Neural crest cell (in vitro differentiated cells): ENCODE measurements around a stretch of chr15.

GRCh38 chr15:70807011-70807549, 43.7 kb upstream of the UACA start:
- PRO-cap = no peak

- PRO-cap = no peak
Observed at GRCh38 chr15:70859346-70859720, 5.4 kb upstream of the LARP6 start.

GRCh38 chr15:71128174-71128559, 12.9 kb downstream of the THSD4 start:
- PRO-cap = no peak

DNA sequence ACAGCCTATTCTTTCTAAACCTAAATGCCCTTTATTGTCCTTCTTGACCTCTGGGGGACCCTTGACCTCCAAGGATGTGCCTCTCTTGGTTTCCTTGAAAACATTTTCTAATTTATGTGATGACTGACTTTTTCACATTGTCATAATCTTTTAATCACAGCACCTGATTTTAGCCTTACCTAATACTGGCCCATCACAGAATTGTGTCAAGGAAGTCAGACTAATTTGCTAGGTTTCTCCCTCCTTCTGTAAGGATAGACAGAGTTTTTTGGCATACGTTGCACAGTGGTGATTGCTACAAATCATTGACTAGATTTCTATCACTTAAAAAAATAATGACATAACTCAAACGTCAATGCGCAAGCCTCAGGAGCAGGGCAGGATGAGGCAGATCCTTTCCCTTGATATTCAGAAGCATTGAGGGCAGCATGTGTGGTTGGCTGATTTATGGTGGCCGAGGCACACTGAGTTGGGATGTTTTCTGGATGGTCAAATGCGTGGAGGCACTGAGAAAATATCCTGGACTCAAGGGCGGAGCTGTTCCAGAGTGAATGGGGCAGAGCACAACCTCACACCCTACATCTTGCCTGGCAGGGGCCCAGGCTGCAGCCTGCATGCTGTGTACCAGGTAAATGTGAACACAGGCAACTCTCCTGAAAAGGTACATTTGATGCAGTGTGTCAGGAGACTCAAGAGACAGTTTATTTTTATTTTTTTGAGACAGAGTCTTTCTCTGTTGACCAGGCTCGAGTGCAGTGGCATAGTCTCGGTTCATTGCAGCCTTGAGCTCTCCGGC, 14.4 kb downstream of the THSD4 start:
- PRO-cap = no peak

- PRO-cap = unidirectional peak, minus-strand start at chr15:71174560
Observed at GRCh38 chr15:71174342-71175024, 59.2 kb downstream of the THSD4 start.

- PRO-cap = no peak
Observed at GRCh38 chr15:71265842-71266971, 150.9 kb downstream of the THSD4 start.

- PRO-cap = no peak
Observed at GRCh38 chr15:71268110-71268730, 152.9 kb downstream of the THSD4 start.

DNA sequence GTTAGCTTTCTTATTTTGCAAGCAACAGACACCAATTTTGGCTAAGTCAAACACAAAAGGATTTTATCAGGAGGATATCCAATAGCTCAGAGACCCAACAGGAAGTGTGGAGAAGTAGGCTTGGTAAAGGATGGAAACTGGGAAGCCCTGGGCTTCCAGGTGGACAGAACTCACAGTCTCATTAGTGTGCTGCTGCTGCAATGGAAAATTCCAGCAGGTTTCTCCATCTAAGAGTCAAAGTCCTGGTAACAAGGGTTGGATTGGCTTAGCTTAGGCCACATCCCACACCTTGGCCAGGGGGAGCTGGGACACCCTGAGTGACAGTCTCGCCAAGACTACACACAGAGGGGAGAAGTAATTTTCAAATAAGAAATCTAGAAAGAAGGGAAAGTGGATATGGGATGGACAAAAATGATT, 158.5 kb downstream of the THSD4 start:
- PRO-cap = no peak

GRCh38 chr15:71278767-71279197, 163.5 kb downstream of the THSD4 start:
- PRO-cap = no peak

- PRO-cap = no peak
Observed at GRCh38 chr15:71329421-71330026, 214.3 kb downstream of the THSD4 start.

DNA sequence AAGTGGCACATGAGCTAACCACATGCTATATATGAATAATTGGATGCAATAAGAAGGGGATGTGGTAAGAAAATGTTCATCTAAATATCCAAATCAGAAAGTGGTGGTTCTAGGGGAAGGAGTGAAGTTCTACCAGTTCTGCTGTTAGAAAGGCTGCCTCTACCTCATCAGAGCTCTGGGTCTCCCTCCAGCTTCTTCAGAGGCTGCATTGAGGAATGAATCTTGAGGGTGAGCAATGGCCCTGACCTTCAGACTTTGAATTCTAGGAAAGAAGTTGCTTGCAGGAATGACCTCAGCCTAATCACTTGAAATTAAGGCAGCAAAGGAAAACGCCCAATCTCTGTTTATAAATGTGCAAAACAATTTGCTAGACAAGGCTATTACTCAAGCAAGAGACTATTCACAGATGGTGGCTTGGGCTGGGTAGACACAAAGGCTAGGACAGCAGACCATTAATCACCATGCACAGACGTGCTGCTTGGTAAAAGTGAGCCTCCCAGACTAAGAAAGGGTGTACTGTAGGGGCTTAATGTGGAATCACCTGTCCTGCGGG, 259.2 kb downstream of the THSD4 start:
- PRO-cap = no peak

- PRO-cap = no peak
Observed at GRCh38 chr15:71683275-71683643, 127.1 kb upstream of the NR2E3 start.

DNA sequence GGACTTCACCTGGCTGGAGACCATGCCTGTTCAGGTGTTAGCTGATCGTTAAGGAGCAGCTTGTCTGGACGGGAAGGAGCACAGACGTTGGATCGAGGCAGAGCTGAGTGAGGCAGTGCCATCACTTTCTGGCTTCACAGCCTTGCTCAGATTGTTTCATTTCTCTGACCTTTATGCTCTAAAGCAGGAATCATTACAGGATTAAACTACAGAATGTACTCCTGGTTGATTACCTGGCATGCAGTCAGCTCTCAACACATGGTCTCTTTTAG, 119.0 kb upstream of the NR2E3 start:
- PRO-cap = no peak

- PRO-cap = no peak
Observed at GRCh38 chr15:71746628-71747127, 63.7 kb upstream of the NR2E3 start.

DNA sequence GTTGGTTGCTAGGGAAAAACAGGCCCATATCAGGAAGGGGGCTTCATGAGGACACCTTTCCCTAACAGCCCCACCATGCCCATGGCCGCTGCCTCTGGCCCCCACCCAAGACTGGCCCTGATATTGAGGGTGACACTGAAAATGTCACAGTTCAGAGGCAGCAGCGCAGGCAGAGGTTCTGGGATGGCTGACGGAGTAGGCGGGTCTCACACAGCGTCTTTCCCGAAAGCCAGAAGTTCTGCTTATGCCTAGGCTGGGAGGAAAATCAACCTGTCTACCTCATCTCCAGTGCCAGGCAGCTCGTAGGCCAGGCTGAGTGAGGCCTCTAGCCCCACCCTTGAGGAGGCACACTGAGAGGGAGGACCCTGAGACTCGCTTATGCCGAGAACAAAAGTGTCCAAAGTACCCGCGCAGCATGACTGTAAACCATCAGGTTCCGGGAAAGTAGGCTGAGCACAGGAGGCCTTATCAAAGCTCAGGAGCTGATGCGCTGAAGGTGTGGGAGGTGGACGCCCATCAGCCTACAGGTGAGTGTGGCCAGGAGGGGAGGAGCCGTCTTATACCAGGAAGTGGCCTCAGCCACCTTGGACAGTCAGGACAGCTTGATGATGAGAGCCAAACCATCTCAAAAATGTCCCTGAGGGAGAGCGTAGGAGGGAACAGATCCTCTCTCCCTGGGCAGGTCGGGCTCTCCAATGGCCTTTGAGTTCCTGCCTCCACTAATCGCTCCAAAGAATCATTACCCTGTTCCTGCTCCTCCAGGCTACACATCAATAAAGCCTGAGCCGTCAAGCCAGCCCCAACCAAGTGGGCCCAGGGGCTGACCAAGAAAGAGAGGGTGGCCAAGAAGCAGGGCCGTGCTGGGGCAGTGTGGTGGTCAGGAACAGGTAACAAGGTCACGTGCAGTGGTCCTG, 27.4 kb downstream of the GRAMD2A start:
- PRO-cap = no peak

DNA sequence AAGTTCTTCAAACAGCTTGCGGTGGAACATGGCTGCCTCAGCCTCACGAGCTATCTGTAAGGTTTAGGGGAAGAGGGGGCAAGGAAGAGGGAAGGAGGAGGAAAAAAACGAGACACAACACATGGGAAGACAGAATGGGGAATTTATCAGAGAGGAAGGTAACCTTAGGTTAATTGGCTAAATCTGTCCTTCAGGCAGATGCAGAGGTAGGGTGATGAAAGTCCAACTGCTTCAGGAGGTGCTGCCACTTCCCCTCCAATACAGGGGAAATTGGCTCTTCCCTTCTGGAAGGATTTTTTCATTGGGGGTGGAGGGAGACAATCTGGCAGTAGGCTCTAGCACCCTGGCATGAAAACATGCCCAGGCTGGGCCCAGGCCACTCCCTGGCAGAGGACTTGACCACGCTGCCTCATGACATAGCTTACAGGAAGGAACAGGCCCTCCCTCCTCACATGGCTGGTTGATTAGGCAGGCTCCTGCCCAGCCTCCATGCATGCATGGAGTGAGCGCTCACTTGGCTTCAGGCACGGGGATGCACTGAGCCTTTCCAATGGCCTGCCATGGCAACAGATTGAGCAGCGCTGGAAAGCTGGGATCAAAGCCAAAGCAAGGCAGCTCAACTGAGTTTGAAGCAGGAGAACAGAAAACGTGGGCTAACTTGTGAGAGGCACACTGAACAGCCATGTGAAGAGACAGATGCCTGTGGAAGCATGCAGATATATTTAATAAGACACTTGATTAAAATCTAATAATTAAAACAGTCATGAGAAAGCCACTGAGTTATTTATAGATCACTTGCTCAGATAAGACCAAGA, 5.8 kb upstream of the GRAMD2A start:
- PRO-cap = no peak

- PRO-cap = no peak
Observed at GRCh38 chr15:72221065-72221414, 9.9 kb downstream of the PKM start.

GRCh38 chr15:72226606-72227637, 4.1 kb downstream of the PKM start:
- PRO-cap = no peak

DNA sequence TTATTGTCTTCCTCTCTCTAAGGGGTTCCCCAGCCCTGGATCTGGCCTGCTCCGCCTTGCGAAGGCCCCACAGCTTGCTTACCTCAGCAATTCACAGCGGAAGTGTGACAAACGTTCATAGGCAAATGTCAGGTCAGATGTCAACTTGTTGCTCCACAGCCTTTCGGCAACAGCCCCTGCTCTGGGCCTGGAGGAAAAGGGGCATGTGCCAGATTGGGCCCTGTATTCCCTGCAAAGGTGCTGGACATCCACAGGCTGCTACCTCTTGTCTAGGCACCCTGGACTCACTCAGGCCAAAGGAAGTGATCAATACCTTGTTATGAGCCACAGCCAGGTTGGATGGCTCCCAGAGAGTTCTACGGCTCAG, 25.4 kb upstream of the CELF6 start:
- PRO-cap = no peak

DNA sequence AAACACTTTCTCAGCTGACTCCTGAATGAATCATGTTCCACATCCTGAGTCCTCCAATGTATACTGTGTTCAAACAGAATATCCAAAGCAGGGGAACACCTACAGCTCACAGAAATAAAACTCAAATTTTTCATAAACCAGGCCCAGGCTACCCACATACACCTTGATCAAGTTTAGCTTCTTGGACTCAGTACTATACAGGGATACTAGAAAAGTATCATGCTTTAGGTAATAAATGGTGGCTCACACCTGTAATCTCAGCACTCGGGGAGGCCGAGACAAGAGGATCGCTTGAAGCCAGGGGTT, 5.7 kb downstream of the HEXA start:
- PRO-cap = no peak